NB4 (cell line): ENCODE measurements around a stretch of chr5.

DNA sequence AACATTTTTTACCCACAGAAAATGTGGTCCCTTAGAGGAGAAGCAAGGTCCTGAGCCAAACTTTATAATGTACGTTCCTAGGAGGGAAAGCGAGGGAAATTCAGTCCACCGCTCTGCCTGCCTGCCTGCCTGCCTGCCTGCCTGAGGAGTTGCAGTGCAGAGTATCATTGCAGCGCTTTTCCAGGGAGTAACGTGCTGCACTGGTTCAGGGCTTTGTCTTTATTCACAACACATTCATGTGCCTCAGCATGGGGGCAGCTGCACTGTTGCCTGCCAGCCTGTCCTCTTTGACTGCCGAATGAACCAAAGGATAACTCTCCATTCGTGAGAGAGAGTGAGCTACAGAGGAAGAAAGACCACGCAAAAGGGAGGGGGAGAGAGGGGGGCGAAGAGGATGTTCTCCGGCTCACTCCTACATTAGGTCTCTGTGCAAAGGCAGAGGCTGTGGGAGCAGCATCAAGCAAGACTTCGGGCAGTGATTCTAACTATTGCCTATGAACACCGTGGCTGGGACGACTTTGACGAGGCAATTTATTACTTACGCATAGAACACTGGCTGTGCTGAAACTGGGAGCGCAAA lies 791.2 kb downstream of the MAT2B start:
- RRBS, result no CpG with 5 or more reads among the region's 16 CpGs

- RRBS, result no CpG with 5 or more reads among the region's 4 CpGs
These were observed 855.1 kb downstream of the MAT2B start for GRCh38 chr5:164360446-164361085.

GRCh38 chr5:166074956-166075558 lies 903.8 kb upstream of the TENM2 start:
- RRBS, result no CpG with 5 or more reads among the region's 1 CpG

- RRBS, result no CpG with 5 or more reads among the region's 1 CpG
These were observed 645.9 kb upstream of the WWC1 start for GRCh38 chr5:167645543-167645892.

DNA sequence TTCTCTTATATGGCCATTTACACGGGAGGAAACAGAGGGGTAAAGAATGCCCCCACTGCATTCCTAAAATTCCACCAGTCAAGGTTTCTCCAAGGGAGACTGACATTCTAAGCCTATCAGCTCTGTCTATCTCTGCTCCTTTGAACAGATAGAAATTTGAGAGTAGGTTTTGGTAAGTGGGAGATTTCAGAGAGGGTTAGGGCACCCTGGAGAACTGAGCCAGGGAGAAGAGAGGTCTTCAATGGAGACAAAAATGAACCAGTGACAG lies 488.3 kb upstream of the WWC1 start:
- RRBS, result no CpG with 5 or more reads among the region's 1 CpG

DNA sequence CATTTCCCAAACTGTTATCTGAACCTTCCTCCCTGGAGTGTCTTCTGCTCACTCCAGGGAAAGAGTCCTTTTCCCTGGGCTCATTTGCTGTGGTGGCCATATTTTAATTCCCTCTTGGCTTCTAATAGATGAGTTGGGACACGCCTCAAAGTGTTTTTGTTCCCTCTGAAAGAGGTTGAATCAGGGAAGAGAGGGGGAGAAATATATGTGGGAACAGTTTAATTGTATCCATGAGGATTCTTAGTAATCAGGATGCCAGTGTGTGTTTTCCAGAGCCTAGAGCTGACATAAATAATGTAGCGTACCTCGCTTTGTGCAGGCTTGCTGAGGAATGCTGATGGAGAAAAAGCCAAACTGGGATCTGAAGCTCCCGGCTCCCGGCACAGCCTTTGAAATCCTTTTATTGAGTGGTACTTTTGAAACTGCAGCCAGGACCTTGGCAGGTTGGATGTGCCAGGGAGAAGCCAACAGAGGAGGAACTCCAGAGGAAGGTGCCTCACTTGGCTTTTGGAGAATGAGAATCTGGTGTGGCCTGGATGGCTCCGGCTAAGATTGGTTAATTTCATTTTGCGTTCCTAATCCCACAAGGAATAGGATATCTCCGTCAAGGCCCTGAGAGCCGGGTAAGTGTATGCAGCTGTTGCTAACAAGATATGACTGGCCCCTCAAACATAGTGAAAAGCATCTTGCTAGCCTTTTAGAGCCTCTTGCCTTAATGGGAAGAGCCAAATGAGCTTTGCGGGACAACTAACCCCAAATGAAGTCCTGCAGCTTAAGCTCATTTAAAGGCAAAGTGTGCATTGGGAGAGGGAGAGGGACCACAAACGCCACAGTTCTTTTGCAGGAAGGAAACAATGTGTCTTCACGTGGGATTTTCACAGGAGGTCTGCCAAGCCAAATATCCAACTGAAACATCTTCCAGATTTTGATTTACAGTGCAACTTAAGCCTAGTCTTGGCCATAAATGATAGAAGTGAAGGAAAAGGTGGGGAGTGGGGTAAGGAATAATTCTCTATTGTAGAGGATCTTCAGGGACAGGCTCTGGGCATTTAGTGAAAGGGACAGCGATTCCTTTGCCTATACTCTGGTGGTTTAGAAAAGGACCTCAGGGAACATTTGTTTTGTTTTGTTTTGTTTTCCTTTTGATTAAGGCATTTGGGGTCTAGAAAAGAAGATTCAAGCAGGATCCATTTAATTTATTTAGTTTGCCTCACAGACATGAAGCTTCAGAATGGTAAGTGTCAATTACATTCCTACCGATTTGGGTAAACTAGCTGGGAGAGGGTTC lies 470.9 kb upstream of the WWC1 start:
- RRBS, result 57% methylated on average over 2 of the region's 14 CpGs

GRCh38 chr5:168178038-168178549 lies 113.4 kb upstream of the WWC1 start:
- RRBS, result no CpG with 5 or more reads among the region's 9 CpGs

- RRBS, result no CpG with 5 or more reads among the region's 27 CpGs
These were observed 2.9 kb upstream of the WWC1 start for GRCh38 chr5:168288093-168289298.

DNA sequence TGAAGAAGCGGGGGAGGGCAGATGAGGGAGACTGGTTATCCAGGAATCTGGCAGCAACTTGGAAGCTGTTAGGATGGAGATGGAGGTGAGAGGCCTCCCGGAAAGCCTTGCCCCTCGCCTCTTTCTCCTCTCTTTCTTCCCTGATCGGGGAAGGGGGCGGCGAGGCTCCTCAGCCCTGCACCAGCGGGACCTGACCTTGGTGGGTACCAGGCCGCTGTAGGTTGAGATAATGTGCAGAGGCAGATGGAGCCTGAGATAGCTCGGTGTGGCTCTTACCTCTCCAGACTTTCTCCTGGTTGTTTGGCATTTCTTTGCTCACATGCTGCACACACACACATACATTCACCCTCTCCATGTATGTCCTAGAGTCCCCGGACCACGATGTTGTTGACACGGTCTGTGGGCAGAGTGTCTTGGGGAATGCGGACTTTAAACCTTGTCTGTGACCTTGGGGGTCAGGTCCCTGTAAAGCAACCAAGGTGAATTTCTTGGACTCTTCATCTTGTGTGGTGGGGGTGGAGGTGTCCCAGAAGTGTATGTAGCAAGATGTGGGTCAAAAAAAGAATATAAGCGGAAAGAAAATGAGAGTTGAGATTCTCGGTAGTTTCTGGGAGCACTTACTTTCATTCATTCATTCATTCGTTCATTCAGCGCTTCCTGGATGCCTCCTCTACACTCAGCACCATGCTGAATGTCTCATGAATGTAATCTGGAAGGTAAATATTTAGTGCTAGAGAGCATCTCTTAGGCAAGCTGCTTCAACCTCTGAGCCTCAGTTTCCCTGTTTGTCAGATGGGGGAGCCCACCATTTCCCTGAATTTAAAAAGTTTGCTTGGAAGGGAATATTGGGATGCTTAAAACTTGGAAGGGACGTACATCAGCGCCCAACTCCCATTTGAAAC lies 1.7 kb downstream of the WWC1 start:
- RRBS, result no CpG with 5 or more reads among the region's 19 CpGs

GRCh38 chr5:168434157-168434544 lies 52.1 kb upstream of the RARS1 start:
- RRBS, result no CpG with 5 or more reads among the region's 7 CpGs

- RRBS, result no CpG with 5 or more reads among the region's 2 CpGs
These were observed 17.0 kb downstream of the PANK3 start for GRCh38 chr5:168562238-168562543.

DNA sequence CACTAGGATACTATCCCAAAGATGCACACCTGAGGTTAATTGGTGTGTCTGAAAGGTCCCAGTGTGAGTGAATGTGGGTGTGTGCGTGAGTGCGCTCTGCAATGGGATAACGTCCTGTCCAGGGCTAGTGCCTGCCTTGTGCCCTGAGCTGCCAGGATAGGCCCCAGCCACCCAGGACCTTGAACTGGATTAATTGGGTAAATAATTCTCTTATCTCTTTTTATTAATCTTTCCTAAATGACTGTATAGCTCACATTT lies 11.5 kb upstream of the PANK3 start:
- RRBS, result no CpG with 5 or more reads among the region's 3 CpGs

DNA sequence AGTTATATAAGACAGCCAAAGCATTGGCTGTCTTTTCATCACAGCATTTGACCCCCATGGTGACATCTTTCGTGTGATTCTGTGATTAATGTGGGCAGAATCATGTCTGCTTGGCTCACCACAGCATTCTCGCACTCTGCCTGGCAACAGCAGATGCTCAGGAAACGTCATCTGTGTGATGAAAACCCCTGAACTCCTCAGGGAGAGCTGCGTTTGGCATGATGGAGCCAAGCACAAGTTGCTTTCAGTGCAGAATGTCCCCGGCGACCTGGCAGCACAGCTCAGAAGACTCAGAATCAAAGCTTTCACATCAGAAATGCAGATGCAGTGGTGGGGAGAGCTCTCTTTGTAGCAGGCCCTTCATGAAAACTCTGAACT lies 155.5 kb upstream of the PANK3 start:
- RRBS, result no CpG with 5 or more reads among the region's 6 CpGs

DNA sequence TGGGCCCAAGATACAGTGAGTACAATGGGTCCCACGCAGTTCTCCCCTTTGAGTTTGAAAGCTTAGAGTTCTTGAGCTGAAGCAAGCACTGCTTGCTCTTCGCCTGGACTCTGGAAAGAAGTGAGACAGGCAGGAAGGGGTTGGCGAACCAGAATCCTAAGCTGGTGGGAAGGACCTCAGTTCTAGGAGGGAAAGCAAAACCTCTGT lies 239.8 kb upstream of the PANK3 start:
- RRBS, result no CpG with 5 or more reads among the region's 3 CpGs

- RRBS, result no CpG with 5 or more reads among the region's 14 CpGs
These were observed 304.0 kb upstream of the PANK3 start for GRCh38 chr5:168883168-168883658.

- RRBS, result no CpG with 5 or more reads among the region's 23 CpGs
These were observed 621 bp downstream of the SLIT3 start for GRCh38 chr5:169300373-169300663.

- RRBS, result no CpG with 5 or more reads among the region's 15 CpGs
These were observed 34.6 kb downstream of the INSYN2B start for GRCh38 chr5:169945515-169946363.

DNA sequence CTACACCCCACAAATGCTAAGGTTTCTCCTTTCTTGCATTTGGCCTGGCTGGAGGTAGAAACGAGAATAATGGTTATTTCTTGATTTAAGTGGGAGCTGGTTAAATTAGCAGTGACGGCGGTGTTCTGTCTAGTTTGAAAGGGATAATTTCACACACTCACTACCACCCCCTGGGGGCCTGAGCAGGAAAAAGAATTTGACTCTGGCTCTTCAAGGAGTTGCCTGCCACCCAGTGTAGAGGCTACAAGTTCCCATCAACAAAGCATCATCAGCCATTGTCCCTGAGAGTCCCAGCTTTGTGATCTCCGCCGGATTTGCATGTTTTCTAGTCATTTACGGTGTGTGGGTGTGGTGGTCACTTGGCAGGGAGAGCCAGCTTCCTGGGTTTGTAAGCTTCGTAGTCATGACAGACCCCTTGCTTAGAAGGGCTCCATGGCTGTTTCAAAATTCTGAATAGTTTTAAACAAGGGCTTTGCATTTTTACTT lies 379 bp upstream of the INSYN2B start:
- RRBS, result no CpG with 5 or more reads among the region's 7 CpGs

DNA sequence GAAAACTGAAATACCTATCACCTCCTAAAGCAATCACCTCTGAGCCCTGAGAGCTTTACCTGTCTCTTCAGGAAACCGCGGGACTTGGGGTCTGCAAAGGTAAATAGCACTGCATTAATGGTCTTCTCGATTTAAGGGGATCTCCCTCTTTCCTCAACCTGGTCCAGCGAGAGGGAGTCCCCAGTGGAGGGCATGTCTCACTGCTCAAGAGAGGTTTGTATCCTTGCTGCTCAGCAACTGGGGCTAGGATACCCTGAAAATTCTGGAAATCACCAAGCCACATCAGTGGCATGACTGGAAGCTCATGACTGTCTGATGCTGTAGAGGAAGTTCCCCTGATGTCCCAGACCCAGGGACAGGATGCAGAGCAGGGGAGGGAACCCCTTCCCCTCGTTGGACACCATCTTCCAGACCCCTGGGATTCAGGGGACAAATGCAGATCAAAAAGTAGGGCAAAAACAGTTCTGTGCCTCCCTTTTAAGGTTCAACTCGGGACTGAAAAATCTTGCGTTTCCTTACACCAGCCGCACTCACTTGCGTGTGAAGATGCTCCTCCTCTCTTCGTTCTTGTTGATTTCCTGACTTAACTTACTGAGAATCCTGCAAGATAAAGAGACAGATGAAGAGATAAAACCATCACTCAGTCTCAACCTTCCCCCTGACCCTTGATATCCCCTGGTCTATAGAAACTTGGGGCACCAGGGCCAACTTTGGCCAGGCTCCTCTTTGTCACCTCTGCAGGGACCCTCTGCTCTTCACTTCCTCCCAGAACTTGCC lies 22.1 kb downstream of the LCP2 start:
- RRBS, result no CpG with 5 or more reads among the region's 10 CpGs

DNA sequence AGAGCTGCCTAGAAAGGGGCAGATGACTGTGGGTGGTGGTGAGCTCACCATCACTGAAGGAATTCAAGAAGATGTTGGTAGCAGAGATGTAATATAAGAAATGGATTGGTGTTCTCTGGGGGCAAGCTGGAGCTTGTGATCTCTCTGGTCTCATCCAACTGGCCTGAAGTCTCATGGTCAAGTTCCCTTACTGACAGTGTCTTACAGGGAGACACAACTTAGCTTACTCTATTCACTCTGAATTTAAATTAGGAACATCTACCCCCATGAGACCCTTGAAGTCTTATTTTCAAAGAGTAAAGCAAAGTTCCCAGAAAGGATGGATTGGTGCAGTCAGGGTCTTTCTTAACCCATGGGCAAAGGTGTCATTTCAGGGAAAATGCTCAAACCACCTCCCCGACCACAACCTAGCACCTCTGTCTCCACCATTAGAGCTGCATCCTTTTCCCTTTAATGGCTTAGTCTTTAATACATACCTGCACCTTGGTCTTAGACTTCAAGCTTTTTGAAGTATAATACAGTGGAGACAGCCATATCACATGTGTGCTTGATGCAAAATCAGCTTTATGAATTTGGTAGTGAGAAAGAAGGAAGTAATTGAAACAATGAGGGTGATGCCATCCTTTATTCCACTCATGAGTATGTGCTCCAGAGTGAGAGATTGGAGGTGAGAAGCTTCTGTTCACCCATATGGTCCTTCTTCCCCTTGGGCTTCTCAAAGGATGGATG lies 5.1 kb downstream of the LCP2 start:
- RRBS, result no CpG with 5 or more reads among the region's 1 CpG